A172 (cell line): ENCODE data around the gene LIPM.

DNA sequence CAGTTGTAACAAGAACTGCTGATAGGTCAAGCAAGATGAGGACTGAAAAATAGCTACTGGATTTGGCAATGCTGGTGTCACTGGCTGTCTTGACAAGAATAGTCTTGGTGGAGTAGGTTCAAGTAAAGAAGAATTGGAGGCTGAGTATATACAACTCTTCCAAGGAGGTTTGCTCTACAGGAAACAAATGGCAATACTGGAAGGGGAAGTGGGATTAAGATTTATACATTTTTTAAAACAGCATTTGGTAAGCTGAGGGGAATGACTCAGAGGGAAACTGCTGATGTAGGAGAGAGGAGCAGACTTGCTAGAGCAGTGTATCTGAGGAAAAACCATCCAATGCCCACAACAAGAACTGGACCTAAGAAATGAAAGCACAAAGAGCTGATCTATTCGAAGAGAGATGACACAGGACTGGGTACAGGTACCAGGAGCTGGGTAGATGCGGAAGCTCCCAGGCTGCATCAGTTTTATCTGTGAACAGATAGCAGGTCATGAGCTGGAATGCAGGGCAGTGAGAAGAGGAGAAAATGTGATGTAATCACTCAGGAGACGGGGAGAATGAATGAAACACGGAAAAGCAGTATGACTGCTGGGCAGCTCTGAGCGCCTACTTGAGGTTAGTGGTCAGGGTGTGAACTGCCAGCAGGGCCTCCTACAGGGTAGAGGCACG is 34.5 kb downstream of the FAM25A start:
- RAMPAGE, long total RNA, result no peak

DNA sequence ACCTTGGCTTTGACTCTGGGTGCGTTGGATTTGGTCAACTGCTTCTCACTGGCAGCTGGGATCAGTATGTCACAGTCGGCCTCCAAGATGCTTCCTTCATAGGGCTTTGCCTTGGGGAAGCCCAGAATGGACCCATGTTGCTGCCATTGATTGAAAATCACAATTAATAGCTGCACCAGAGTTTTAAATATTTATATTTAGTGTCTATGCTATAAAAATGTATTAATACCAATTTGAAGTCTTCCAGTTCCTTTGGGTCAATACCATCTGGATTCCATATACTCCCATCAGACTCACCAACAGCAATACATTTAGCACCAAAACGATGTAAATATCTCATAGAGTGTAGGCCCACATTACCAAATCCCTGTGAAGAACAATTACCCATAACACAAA is 34.0 kb downstream of the GLUD1 start:
- RAMPAGE, long total RNA, result no peak

GRCh38 chr10:87341610-87342054 is 15.9 kb upstream of the NUTM2D start:
- RAMPAGE, long total RNA, result no peak

DNA sequence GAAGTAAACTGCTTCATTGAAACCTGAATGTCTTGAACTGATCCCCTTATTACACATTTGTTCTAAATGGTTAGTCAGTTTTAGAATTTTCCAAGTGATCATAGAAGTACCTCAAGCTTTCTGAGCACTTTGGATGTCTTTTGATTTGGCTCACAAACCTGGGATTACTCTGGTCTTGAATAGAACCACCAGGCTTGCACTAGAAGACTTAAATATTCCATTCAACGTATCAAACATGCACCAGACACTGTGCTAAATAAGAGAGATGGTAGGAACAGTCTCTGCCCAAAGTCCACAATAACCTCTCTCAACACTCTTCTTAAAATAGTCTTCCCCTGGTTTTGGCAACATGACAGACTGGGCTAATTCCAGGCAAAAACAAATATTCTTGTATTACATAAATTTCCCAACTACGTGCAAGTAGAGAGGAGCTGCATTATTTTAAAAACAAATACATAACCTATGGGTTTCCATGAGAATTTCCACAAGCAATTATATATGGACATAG is 64.9 kb upstream of the PAPSS2 start:
- RAMPAGE, long total RNA, result no peak

GRCh38 chr10:87668496-87668920 is 8.8 kb downstream of the PAPSS2 start:
- RAMPAGE, long total RNA, result no peak

DNA sequence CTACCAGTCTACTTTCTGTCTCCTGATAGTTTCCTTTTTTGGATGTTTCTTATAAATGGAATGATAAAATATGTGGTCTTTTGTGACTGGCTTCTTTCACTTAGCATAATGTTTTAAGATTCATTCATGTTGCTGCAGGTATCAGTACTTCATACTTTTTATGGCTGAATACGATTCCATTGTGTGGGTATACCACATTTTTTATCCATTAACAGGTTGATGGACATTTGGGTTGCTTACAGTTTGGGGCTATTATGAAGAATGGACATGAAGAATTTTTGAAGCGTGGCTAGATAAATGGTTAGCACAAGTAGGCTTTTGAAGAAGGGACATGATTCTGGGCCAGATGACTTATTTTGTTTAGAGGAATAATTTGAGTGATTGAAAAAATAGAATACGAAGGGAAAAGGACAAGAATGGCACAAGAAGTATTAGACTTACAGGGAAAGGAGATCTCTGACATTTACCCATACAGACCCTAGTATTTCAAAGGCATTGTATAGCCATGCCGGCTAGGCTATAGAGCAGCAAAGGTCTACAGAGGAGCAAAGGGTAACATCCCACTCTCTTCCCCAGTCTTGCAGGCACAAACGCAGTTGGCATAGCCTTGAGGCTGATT is 22.2 kb downstream of the PAPSS2 start:
- RAMPAGE, long total RNA, result no peak

DNA sequence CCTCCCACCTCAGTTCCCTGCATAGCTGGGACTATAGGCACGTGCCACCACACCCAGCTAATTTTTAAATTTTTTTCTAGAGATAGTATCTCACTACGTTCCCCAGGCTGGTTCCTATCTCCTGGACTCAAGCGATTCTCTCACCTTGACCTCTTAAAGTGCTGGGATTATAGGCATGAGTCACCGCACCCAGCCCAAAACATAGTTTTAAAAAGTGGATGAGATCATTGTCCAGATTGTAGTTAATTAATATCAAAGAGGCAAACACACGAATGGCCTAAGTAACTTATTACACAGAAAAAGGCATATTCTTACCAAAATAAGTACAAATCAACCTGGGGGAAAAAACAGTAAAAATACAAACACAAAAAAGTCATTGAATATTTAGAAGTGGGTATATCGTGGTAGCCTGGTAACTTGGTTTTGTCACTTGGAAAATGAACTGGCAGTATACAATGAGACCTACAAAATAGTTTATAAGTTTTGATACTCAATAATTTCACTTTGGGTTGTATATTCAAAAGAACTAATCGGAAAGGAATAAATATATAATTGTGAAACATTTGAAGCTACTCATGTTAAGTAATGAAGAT is 41.9 kb downstream of the PAPSS2 start:
- RAMPAGE, long total RNA, result no peak

- RAMPAGE, long total RNA, result no peak
These were observed 8.7 kb upstream of the ATAD1 start for GRCh38 chr10:87826811-87827057.

DNA sequence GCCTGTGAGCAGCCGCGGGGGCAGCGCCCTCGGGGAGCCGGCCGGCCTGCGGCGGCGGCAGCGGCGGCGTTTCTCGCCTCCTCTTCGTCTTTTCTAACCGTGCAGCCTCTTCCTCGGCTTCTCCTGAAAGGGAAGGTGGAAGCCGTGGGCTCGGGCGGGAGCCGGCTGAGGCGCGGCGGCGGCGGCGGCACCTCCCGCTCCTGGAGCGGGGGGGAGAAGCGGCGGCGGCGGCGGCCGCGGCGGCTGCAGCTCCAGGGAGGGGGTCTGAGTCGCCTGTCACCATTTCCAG is 269 bp downstream of the PTEN start:
- RAMPAGE, long total RNA, result no peak

DNA sequence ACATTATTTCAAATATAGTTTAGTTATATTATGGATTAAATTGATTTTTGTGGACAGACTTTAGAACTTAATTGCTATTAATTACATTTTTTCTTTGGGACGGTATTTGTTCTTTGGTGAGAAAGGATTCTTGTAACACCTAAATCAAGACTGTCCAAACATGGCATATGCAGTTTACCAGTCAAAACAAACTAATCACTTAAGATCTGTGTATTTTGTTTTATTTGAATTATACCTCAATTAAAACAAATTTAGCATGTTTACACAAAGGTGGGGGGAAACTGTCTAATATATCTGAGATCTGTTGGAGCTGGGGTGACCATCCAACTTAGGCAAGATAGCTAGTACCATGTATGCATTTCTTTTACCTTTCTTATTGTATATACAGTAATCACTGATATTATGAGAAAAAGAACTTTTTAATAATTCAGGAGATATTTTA is 20.0 kb downstream of the PTEN start:
- RAMPAGE, long total RNA, result no peak

DNA sequence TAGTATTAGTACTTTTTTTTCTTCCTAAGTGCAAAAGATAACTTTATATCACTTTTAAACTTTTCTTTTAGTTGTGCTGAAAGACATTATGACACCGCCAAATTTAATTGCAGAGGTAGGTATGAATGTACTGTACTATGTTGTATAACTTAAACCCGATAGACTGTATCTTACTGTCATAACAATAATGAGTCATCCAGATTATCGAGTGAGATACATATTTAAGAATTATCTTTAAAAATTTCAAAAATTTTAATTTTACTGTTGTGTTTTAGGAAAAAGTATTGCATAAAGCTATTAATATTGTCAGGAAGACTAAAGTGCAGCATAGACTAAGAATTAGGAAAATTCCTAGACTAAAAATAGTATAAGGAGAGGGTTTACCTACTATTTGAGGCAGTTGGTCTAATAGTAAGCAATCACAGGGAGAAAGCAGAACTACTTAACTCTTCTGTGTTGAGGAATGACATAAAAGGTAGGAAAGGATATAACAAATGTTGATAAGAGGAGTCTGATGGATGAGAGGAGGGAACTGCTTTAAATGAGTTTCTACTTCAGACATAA is 67.6 kb downstream of the PTEN start:
- RAMPAGE, long total RNA, result no peak

- RAMPAGE, long total RNA, result no peak
These were observed 204.3 kb downstream of the PTEN start for GRCh38 chr10:88067591-88068307.

GRCh38 chr10:88097373-88098144 is 234.1 kb downstream of the PTEN start:
- RAMPAGE, long total RNA, result no peak

GRCh38 chr10:88104193-88104575 is 240.8 kb downstream of the PTEN start:
- RAMPAGE, long total RNA, result no peak

DNA sequence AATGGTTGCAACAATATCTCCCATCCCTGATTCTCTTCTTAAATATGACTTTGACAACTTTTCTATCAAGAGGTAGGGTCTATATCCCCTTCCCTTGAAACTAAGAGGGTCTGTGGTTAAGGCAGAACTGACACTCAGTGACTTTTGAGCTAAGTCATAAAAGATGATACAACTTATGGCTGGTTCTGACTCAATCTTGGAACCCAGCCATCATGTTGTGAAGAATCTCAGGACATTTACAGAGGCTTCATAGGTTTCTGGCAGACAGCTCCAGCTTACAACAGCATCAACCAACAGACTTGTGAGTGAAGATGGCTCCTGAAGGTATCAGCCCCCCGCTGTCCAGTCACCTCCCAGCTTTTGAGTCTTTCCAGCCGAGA is 203.5 kb downstream of the RNLS start:
- RAMPAGE, long total RNA, result no peak

DNA sequence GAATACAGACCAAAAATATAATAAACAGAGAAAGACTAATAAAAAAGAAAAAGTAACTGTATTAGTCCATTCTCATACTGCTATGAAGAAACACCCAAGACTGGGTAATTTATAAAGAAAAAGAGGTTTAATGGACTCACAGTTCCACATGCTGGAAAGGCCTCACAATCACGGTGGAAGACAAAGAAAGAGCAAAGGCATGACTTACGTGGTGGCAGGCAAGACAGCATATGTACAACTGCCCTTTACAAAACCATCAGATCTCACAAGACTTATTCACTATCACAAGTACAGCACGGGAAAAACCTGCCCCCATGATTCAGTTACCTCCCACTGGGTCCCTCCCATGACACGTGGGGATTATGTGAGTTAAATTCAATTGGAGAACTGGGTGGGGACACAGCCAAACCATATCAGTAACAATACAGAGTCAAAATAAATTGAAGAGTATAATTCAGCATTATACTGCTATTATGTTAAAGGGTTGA is 37.8 kb downstream of the RNLS start:
- RAMPAGE, long total RNA, result no peak

GRCh38 chr10:88802609-88802990 is at the start of gene LIPM:
LIPM (plus strand) TSS chr10:88802730.
- RAMPAGE, long total RNA, result no peak

DNA sequence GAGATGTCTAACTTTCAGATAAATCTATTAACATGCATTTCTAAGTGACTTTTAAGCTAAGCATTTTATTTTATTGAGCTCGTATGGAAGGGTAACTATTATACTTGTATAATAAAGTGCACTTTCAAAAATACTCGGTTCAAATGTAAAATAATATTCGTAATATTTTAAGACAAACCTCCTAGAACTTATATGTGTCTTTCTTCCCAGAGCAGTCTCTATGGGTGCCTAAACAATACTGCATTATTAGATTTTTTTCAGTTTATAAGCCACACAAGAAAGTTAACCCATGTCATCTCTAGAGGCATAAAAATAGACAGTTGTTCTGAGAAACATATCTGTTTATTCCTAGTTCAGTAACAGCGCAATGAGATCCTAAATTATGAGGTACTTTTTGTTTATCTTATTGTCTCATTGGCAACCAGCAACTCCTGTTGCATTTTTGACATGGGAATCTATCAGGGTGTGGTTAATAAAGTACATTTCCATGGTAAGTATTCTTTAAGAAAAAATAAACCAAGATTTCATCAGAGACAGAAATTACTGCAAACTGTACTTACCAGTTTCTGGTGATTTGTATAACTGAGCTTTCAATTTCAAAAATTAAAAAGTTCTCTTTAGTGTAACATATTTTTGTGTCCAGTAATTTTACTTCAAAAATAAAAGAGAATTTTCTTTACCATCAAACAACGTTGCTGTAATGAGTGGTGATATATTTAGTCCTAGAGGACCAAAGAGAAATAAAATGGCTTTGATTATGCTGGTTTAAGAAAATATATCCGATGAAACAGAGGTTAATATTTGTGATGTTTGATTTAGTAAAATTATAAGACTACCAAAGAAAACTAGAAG is 9.0 kb downstream of the FAS start:
- RAMPAGE, long total RNA, result no peak

DNA sequence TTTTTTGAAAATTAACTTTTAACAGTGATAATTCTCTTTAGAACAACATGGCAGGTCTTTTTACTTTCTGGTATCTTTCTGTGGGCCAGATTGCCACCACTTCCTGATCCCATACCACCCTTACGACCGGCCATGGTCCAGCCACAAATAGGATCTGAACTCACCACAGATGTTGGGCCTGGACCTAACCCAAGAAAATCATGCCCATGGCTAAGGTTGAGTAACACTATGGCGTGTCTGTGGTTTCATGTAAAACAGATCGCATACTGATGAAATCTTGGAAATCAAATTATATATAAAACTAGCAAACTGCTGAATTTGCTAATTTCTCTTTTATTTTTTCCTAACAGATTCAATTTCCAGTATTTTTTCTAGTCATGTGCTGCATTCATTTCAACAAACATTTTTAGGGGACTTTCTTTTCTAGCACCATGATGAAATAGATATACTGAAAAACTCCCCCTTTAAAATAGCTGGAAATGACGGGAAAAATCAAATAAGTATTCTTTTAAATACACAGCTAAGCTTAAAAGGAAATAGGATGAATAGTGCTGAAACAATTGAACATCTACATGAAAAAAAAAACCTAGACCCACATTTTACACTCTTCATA is 77.1 kb downstream of the CH25H start:
- RAMPAGE, long total RNA, result no peak

GRCh38 chr10:89421136-89421592 is 6.8 kb downstream of the IFIT5 start:
- RAMPAGE, long total RNA, result no peak